ENCODE data around the genes CFAP161, RPS17 and RAMAC.

- RRBS = no CpG with 5 or more reads among the region's 4 CpGs
Observed at GRCh38 chr15:81003946-81004816, 3.5 kb downstream of the TLNRD1 start.

GRCh38 chr15:81061506-81061953 is 60.8 kb downstream of the TLNRD1 start:
- RRBS = no CpG with 5 or more reads among the region's 2 CpGs

- RRBS = under 1% methylated on average over 11 of the region's 38 CpGs
Observed at GRCh38 chr15:81133664-81134643, at the start of gene CFAP161. Gene CFAP161, plus strand, starts transcription at chr15:81134270.

- RRBS = no CpG with 5 or more reads among the region's 7 CpGs
Observed at GRCh38 chr15:81294516-81295100, 29.3 kb downstream of the STARD5 start.

GRCh38 chr15:81994950-81996045 is 50.5 kb downstream of the MEX3B start:
- RRBS = no CpG with 5 or more reads among the region's 42 CpGs

GRCh38 chr15:82020579-82021047 is 25.2 kb downstream of the MEX3B start:
- RRBS = no CpG with 5 or more reads among the region's 2 CpGs

DNA sequence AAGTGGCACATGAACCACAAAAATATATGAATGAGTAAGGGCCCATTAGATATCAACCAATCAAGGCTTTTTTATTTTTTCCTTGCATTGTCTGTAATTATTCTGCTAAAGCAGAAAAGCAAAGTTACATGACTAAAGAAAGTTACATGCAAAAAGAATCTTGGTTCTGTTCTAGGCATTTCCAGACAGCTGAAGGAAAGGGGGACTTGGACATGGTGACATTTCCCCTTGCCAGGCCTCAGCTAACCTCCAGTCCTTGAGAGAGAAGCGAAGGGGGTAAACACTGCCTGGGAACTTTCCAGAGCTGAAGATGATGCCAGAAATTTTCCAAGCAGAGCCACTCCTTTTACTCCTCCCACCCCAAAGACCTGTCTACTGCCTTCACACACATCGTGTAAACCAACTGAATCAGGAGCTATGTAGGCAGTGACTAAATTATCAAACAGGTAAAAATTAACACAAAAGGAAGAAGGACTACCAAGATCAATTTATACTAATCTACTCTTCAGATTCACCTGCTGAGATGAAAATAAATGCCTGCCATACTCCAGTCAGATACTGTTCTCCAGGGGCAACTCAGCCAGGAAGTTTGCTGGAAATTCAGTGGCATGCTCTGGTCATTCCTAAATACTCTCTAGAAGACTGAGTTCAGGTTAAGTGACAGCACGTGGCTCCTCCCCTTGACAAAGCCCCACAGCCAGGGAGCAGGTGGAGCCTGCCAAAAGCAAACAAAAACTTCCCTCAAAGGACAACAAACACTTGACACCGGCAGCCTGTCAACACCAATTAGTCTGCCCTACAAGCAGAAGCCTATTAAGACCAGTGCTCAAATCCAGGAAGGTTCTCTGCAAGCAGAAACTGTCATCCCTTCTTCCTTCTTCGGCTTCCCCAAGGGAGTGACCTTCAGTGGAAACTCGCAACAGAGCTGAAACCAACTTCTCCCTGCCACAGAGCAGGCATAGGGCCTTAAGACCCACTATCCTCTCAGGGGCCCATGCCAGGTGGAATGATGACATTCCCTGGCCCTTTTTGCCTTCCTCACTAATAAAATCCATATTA is 5.2 kb downstream of the MEX3B start:
- RRBS = no CpG with 5 or more reads among the region's 6 CpGs

DNA sequence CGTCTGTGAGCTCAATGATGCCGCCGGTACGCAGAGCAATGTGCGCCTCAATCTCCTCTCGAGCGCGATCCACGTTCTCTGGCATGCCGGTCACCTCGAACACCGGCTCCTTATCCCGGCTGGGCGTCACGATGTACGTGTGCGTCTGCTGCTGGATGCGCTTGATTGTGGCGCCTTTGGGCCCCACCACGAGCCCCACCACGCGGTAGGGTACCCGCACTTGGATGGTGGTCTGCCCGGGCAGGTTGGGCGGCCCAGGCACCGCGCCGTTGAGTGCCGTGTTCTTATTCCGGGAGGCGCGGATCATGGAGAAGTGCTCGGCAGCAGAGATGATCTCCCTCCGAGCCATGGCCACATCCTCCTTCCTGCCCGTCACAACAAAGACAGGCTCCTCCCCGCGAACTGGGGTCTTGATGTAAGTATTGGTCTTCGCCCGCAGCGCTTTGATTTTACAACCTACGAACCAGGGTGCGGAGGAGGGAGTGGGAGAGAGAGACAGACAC is 1.6 kb downstream of the MEX3B start:
- RRBS = 2% methylated on average over 17 of the region's 42 CpGs

DNA sequence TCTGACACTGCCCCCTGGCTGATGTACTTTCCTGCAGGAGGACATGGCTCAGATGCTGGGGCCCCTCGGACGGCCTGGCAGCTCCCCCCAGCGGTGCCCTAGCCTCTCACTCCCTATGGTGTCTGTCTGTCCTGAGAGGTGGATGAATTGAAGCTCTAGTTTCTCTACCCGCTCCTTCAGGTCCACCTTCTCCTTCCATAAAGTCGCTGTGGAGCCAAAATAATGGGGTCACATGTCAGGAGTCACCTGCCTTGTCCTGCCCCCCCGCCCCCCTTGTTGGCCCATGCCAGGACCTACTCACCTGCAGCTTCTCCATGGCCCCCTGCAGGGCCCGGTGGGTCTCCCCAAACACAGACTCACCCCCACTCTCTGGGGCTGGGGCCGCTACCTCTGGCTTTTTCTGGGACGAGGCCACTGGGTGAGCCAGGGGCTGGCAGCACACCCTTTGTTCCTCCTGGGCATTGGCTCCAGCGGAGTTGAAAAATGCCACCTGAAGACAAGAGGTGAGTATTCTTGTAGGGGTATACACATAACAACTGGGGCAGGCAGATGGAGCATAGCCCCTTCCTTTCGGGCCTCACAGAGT is 47.6 kb downstream of the GOLGA6L9 start:
- RRBS = no CpG with 5 or more reads among the region's 11 CpGs

DNA sequence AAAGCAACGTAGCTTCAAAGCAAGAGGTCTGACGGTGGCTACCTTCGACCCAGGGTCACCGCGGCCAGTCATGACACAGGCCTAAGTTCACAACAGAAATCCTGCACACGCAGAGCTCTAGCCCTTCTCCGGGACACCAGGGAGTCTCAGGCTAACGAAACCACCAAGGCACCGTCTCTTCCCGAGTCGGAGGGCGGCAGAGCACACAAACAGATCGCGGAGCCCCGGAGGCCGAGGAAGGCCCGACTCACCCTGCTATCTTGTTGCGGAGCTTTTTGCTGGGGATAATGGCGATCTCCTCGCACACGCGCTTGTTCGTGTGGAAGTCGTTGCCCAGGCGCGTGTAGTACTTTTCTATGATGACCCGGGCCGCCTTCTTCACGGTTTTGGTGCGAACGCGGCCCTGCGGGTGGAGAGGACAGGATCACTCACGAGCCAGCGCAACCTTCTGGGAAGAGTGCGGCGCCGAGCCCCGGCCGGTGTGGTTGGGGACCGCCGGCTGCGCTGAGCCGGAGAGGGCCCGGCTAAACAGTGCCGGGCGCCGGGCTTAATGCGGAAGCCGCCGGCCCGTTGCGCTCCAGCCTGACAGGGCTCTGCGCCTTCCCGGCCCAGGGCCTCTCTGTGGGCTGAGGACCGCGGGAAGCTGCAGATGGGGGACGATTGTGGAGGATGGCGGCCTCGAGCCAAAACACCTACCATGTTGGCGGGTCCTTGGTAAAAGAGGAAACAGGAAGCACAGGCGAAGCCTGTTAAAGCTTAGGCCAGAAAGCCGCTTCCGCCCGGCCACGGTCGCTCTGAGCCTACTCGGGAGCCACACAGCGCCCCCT is at the start of gene RPS17:
TSS of gene RPS17 (minus strand) at position 728 of the 827 bp plus-strand sequence.
- RRBS = no CpG with 5 or more reads among the region's 69 CpGs

DNA sequence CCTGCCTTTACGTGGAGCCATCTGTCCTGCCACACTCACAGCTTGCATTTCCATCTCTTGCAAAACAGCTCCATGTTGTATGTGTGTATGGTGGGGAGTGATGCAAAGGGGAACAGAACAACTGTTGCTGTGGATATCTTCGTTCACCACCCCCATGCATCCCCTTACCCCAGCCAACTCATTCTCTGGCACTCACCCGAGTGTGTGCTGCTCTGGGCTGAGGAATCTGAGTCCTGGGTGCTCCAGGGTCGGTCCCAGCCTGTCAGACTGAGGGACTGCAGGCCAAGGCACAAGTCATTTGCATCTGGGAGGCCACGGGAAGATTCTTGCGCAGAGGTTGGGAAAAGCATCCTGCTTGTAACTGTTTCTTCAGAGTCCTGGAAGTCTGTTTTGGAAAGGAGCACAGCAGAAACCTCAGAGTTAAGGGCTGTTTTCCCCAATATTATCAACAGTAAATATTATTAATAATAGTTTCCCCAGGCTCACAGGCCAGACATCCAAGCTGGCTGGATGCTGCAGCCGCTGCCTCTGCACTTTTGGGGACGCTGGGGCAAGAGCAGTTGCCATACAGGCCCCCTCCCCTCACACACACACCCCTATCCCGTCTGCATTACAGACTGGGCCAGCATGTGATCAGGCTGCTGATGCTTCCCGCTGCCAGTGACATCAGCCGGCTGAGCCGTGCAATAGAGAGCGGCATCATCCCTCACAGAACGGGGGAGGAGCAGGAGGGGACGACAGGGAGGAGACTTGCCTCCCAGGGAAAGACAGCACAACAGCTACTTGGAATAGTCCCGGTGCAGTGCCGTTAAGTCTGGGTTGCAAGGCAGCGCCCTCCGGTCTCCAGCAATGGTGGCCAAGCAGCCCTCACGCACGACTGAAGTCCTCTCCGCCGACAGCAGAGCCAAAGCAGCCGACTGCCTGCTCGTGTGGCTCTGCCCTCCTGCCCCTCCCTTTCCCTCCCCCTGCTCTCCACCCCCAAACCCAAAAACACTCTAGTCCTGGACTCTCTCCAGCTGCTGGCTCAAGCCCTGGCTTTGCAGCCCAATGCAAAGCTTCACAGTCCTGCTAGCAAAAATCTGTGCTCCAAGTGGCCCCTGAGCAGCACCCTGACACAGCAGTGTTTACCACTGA is 31.3 kb upstream of the RPS17 start:
- RRBS = 3% methylated on average over 3 of the region's 25 CpGs

DNA sequence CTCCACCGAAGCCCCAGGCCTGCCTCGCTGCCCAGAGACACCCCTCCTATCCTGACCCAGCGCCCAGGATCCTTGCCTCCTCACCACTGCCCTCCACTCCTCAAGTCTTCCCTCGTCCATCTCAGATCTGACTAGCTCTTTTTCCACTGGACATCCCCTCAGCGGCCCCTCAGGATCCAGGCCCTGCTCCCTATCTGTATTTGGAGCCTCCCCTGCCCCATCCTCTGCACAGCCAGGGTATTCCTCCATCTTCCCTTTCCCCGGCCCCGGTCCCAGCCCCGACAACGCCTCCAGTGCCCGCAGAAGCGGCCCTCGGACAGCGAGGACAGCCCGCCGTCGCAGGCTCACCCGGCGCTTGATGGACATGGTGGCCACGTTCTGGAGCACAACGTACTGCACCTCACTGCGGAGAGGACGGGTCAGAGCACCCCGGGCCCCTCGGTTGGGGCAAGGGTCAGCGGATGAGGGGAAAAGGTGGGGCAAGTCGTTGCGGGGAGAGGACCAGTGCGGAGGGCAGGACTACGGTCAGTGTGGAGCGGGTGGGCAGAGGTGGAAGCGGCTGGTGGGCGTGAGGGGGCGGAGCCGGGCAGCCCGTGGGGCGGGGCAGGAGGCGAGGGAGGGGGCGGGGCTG is 29.7 kb downstream of the AP3B2 start:
- RRBS = 8% methylated on average over 14 of the region's 38 CpGs

DNA sequence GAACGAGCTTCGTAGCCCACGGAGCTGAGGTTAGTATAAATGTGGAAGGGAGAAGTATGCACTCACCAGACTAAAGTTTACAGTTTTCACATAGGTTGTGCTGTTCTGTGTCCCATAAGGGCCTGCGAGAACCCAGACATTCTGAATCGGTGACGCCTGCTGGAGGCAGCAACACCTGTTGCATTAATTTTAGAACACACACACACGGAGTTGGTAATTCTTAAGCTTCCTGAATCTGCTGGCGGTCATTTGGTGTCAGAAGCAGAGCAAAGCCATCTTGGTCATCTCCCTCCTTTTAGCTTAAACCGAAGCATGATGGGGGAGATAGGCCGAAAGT is 41.1 kb upstream of the AP3B2 start:
- RRBS = no CpG with 5 or more reads among the region's 10 CpGs

- RRBS = no CpG with 5 or more reads among the region's 9 CpGs
Observed at GRCh38 chr15:82809144-82809484, 314 bp upstream of the WHAMM start.

- RRBS = 1% methylated on average over 72 of the region's 121 CpGs
Observed at GRCh38 chr15:82809763-82810765, 636 bp downstream of the WHAMM start.

- RRBS = no CpG with 5 or more reads among the region's 10 CpGs
Observed at GRCh38 chr15:82826057-82826730, 16.8 kb downstream of the WHAMM start.

- RRBS = no CpG with 5 or more reads among the region's 23 CpGs
Observed at GRCh38 chr15:82854452-82855027, 45.1 kb downstream of the WHAMM start.

GRCh38 chr15:82934445-82935033 is 18.0 kb downstream of the HOMER2 start:
- RRBS = 88% methylated on average over 1 of the region's 13 CpGs

DNA sequence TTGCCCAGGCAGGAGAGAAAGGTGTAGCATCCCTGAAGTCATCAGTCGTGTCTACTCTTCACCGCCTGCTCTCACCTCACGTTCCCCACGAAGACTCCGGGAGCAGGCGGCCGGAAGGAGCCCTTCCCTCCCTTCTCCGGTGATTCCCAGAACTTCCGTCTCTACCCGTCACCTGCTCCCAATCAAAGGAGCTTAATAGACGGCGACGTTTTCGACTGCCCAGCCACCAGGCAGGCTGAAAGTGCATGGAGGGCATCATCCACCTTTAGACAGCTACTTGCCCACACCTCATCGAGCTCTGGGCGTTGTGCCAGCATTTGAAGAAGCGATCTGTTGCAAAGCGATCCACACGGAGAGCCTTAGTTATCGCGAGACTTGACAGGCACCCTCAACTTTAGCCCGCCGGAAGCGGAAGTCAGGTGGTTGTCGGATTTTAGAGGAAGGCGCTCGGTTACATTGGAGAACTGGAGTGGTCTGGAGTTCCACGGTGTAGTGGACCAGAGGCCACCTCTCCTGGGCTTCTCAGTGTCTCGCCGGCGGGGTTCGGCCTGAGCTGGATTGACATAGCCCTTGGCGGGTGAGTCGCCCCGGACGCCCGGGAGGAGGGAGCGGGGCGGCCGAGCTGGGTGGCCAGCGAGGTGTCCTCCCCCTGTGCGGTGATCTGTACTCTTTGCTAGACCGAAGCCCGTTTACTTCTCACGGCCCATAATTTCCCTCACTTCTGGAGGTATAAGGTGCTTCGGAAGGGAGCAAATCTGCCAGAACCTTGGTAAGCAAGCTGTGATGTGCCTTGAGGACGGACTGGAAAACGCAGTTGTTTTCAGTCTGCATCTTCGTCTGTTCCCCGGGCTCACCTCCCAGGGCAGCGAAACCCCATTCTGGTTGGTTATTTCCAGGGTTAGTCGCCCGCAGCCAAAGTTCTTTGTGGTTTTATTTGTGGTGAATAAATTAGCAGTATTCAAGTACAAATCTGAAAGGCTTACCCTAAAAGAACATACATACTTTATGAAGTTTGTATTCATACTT is at the start of gene RAMAC:
TSS of gene RAMAC (plus strand) at position 418 of the 1,026 bp plus-strand sequence.
- RRBS = 2% methylated on average over 6 of the region's 53 CpGs